Cardiac ventricle fibroblast (primary cell): ENCODE measurements around a stretch of chr14.

GRCh38 chr14:105861636-105862589, 335.5 kb downstream of the TMEM121 start:
- RAMPAGE, long total RNA: no peak

DNA sequence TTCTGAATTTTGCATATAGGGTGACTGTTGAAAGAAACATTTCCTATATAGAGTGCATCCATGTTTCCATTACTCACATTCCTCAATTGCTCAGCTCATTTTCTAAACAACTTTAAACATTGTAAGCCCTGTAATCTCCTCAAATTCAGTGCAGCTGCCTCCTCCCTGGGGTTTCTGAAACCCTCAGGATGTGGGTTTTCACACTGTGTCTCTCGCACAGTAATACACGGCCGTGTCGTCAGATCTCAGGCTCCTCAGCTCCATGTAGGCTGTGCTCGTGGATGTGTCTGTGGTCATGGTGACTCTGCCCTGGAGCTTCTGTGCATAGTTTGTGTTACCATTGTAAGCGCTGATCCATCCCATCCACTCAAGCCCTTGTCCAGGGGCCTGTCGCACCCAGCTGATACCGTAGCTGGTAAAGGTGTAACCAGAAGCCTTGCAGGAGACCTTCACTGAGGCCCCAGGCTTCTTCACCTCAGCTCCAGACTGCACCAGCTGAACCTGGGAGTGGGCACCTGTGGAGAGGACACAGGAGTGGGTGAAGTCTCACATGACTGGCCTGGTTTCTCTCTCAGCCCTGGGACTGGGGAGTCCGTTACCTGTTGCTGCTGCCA, 658.4 kb downstream of the TMEM121 start:
- RAMPAGE, long total RNA: no peak

GRCh38 chr14:106211361-106211804, 685.0 kb downstream of the TMEM121 start:
- RAMPAGE, long total RNA: no peak

GRCh38 chr14:106235371-106235804, 709.0 kb downstream of the TMEM121 start:
- RAMPAGE, long total RNA: no peak

DNA sequence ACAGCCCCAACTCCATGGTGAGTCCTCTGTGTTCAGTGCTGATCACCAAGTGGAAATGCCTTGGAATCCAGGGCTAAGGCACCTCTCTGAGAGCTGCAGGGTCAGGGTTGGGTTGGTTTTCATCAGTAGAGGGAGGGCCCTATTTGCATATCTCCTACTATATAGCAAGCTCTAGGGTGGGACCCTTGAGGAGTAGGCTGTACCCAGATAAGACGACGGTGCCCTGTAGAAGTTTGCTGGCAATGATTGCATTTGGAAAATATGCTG, 1011.8 kb downstream of the TMEM121 start:
- RAMPAGE, long total RNA: no peak